Neural cell (in vitro differentiated cells): ENCODE measurements around the gene MPC2.

DNA sequence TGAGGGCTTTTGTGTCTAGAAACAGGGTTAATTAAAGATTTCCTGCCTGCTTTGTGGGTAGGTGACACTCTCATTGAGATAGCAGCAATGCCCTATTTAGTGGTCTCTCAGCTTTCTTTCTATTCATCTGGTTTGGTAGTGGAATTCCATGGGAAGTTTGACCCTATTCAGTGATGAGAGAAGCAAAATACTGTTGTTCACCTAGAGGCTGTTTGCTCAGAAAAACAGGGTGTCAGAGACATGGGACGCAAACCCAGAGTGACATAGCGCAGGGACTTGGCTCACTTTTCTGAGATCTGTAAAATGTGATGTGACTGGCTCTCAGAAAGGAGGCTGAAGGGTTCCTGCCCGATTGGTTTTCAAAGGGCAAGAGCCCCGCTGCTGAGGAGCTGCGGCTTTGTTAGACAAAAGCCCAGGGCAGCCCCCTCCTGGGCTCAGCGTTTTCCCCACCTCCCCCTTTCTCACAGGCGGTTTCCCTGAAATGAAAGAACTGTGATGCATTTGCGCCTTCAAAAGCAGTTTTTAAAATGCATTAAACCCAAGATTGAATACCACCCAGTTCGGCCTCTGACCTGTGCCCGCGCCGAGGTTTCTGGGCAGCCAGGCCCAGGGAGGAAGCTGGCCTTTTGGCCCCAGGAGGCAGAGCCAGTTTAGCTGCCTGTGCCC, 28.9 kb downstream of the CD247 start:
- RAMPAGE, long total RNA = no peak

DNA sequence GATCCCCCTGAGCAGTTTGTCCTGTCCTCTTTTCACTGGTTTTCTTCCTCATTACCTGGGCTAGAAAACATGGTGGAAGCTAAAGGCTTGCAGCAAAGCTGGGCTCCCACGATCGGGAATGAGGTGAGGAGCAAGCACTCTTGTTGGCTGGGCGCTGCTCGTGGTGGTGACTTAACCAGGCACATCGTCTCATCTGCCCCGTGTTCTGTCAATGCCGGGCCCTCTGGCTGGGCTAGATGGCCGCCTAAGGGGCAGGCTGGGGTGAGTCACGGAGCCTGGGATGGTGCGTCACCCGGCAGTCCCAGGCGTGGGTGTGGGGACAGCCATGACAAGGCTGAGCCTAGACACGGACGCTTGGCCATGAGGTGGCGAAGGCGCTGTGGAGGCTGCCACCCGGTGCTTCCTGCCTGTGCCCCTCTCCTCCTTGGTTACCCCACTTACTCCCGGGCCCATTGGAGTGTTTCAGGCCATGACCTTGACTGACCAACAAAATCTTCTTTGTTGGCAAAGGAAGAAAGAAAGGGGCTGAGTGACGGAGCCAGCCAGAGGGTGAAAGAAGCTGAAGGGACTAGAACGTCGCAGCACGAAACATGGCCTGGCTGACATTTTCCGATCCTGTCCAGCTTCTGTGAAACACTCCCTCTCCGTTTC, 756 bp downstream of the CD247 start:
- RAMPAGE, long total RNA = no peak

GRCh38 chr1:167541097-167542455, 12.0 kb downstream of the CREG1 start:
- RAMPAGE, long total RNA = no peak

DNA sequence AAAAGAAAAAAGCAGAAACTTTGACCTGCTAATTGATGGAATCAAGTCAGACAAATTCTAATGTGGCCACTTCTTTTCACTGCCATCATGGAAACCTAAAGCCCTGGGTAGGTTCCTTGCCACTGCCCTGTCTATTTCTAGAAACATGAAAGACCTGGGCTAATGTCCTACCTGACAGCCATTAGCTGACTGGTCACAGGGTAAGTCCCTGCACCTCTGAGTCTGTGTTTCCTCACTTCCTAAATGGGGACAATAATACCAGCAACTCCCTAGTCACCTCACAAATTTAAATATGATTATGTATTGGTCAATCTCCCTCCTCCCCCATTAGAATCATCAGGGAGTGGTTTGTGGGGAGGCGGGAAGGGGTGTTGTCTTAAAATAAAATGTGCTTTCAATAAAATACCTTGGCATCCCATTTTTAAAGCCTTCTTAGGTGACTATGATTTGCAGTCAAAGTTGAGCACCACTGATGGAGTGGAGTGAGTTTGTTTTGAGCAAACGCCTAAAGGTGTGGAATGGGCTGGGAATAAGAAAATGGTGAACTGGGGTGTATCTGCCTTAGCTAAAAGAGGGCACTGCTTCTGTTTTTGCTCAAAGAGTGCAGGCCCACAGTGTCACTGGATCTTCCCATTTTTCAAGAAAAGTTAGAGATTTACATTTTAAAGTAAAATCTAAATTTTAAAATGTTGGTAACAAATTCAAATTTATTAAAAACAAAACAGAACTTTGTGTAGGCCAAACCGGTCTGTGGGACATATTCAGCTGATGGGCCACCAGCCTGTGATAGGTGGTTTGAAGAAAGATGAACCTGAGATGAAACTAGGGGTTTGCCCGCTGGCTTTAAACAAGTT, 2.0 kb downstream of the CREG1 start:
- RAMPAGE, long total RNA = no peak

DNA sequence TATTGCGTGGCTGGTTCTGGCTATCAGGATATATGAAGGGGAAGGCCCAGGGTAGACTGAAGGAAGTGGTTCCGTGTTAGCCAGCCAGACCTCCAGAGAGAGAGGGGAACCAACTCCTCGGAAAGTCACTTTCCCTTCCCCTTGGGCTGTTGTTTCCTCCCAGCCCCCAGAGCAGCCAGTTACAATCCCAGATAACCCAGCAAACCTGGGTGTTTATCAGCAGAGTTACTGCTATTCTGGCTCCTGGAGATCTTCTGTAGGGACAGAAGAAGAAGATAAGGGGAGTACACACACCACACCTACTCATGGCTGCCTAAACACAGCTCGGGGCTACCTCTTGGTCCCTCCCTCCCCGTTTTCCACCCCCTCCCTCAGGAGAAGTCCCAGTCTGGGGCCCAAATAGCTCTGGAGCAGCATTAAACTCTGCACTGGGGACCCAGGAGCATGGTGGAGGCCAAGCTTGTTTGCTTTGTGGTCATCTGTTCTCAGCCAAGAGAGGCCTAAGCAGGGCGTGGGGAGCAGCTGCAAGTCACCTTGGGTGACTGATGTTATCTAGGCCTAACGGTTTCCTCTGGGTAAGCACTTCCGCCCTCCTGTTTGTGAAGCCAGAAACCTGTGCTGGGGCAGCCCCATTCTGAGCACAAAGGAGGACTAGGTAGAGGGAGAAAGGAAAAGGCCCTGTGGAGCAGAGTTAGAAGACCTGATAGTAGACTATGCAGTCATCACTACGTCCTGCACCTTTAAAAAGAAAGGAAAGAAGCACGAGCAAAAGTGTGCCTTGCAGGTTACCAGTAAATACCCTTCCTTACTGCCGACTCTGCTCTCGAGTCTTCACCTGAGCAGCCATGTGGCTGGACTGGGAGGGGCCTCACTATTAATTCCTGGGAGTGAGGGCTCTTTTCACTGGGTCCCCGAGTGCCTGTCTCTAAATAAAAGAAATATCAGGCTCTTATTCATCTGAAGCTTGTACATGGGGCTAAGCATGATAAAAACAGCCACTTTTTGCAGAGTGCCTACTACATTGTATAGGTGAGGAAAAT, 2.0 kb upstream of the RCSD1 start:
- RAMPAGE, long total RNA = no peak

DNA sequence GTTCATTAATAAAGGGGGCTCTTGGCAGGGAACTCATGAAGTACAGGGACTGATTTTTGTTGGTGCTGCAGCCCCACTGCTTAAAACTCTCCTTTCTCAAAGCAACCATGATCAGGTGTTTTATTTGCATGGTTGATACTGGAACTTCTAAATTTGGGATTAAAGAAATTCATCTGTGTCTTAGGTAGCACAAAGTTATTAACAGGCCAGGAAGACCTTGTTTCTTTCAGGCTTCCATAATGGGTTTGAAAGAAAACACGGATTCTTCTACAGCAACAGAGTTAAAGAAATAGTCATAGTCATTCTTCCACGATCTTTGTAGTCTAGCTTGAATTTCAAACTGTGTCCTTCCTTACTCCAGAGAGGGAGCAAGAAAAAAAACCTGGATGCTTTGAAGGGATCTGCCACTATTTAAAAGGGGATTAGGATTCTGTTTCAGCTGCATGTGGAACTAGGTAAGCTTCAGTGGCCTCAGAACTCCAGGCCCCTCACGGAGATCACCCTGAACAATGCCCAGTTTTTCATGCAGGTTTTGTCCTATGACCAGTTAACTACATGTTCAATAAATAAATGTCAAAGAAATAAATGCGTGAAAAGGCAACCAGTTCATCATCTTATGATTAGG, 14.9 kb upstream of the MPZL1 start:
- RAMPAGE, long total RNA = no peak

- RAMPAGE, long total RNA = no peak
These were observed 43.7 kb downstream of the MPZL1 start for GRCh38 chr1:167765520-167765834.

DNA sequence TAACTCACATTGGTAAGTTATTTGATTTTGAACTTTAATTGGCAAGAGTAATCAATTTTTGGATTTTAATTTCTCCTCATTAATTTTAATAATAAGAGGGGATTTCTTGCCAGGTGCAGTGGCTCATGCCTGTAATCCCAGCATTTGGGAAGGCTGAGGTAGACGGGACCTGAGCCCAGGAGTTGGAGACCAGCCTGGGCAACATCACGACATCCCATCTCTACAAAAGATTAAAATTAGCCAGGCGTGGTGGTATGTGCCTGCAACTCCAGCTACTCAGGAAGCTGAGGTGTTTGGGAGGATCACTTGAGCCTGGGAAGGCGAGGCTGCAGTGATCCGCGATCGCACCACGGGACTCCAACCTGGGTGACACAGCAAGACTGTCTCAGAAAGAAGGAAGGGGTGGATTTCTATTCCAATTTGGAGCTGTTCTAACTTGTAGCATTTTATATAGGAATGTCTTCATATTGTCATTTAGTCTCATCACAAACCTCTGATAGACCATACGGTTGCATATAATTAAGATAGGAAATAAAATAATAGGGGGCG, 93.3 kb downstream of the ADCY10 start:
- RAMPAGE, long total RNA = no peak

DNA sequence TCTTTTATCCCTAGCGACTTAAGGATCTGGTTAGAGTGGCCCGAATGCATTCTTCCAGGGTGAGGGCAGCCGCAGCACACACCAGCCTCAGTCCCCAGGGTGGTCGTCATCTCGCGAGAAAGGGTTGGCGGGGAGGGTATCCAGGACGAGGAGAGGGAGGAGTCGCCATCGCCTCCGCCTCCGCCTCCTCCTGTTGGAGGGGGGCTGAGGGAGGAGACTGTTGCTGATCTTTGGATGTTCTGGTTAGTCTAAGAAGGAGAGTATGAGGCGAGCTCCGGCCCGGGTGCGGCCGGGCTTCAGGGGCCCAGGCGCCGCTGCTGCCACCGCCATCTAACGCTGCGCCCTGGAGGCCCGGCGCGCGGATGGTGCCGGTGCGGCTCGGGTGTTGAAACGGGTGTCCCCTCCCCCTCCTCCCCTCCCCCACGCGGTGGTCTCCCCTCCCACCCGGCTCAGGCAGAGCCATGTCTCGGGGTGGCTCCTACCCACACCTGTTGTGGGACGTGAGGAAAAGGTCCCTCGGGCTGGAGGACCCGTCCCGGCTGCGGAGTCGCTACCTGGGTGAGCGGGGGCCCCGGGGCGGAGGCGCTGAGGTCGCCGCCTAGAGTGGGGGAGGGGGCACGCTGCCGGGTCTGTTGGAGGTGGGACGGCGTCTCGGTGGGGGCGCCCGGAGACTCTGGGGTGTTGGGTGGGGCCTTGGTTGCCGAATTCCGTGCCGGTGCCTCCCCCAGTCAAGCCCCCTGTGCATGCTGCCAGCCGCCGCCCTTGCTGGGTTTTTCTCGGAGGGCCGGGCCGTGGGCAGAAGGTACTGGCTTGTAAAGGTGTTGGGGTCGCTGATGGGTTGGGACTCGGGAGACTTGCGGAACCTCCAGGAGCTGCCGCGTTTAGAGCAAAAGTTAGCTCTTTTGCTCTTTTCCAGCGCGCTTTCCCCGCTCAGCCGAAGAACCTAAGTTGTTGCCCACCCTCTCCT, at the start of gene MPC2:
MPC2 (minus strand) TSS at position 622 of the 967 bp plus-strand sequence.
- RAMPAGE, long total RNA = start-site peak on the plus strand centred at position 172 of the sequence, 84 bp wide, 205 and 324 reads in 2 replicates; start-site peak on the plus strand centred at position 476 of the sequence, 87 bp wide, 194 and 160 reads in 2 replicates

- RAMPAGE, long total RNA = no peak
These were observed 780 bp downstream of the GPR161 start for GRCh38 chr1:168135854-168136446.

DNA sequence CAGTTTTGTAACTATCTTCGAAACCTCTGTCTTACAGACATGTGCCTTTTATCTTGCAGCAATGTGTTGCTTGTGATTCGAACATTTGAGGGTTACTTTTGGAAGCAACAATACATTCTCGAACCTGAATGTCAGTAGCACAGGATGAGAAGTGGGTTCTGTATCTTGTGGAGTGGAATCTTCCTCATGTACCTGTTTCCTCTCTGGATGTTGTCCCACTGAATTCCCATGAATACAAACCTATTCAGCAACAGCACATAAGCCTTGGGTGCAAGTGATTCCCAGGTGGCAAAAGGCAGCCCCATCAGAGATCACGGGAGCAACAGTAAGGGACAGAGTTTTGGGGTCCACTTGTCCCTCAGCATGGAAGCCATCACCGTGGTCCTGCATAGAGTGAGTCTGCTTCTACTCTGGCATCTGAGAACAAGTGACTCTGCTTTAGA, 16.8 kb downstream of the SFT2D2 start:
- RAMPAGE, long total RNA = no peak

DNA sequence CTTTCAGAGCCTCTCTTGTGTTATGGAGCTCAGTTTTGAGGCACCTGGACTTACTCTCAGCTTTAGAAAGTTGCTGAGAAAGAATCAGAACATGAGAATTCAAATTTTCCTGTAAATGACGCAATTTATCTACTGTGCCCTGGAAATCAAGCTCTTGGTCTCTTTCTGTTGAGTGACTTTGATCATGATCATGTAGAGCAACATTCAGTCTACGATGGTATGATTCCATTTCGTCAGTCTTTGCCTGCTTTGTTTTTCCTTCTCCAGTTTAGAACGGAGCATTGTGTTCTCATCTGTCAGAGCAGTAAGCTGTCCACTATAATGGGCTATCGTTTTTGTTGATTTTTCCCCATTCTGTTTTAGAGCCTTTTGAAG, 20.7 kb downstream of the SFT2D2 start:
- RAMPAGE, long total RNA = no peak

- RAMPAGE, long total RNA = no peak
These were observed 67.7 kb downstream of the TBX19 start for GRCh38 chr1:168348431-168348644.

DNA sequence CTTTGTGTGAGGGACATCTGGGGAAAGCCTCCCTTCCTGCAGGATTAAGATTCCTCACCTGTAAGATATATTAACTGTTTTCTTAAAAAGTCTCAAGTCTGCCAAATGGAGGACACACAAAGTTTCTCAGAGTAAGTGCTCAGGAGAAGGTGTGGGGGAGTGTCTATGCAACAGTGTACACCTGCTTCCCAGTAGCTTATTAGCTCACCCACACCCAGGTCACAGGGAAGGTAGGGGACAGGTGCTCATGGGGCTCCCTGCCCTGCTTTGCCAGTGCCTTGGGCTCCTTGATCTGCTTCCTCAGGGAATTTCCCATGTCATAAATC, 87.2 kb upstream of the ATP1B1 start:
- RAMPAGE, long total RNA = no peak

DNA sequence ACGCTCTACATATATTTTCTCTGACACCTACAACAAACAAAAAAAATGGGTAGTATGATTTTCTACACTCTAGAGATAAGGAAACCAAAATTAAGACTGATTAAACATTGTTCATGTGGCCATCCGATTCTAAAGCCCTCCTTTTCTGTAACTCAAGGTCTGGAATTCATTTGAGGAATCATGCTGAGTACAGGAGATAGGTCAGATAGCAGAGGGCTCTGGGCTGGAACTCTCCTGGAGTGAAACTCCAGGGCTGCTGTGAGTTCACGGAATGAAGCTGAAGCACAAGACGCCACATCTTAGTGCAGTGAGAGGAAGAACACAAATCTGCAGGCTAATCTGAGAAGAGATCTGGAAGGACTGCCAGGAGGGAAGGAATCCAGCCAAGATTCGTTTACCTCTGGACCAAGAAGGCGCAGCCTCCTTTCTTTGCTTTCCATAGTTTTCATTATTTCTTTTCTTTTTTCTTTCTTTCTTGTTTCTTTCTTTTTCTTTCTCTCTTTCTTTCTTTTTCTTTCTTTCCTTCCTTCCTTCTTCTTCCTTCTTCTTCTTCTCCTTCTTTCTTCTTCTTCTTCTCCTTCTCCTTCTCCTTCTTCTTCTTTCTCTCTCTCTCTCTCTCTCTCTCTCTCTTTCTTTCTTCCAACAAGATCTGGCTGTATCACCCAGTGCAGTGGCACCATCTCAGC, 74.8 kb upstream of the ATP1B1 start:
- RAMPAGE, long total RNA = no peak

GRCh38 chr1:169113380-169114094, 7.0 kb downstream of the ATP1B1 start:
- RAMPAGE, long total RNA = no peak

GRCh38 chr1:169367349-169367607, 319 bp downstream of the NME7 start:
- RAMPAGE, long total RNA = no peak

GRCh38 chr1:169465619-169466148, 20.1 kb downstream of the SLC19A2 start:
- RAMPAGE, long total RNA = no peak

GRCh38 chr1:169486047-169486557, 358 bp upstream of the SLC19A2 start:
- RAMPAGE, long total RNA = start-site peak on the plus strand at chr1:169486070-169486169, 367 and 561 reads in 2 replicates

- RAMPAGE, long total RNA = no peak
These were observed 10.0 kb downstream of the F5 start for GRCh38 chr1:169576266-169576788.